Mammary epithelial cell (primary cell): ENCODE measurements around the genes UBXN1, TMEM179B, TMEM223 and SLC3A2.

DNA sequence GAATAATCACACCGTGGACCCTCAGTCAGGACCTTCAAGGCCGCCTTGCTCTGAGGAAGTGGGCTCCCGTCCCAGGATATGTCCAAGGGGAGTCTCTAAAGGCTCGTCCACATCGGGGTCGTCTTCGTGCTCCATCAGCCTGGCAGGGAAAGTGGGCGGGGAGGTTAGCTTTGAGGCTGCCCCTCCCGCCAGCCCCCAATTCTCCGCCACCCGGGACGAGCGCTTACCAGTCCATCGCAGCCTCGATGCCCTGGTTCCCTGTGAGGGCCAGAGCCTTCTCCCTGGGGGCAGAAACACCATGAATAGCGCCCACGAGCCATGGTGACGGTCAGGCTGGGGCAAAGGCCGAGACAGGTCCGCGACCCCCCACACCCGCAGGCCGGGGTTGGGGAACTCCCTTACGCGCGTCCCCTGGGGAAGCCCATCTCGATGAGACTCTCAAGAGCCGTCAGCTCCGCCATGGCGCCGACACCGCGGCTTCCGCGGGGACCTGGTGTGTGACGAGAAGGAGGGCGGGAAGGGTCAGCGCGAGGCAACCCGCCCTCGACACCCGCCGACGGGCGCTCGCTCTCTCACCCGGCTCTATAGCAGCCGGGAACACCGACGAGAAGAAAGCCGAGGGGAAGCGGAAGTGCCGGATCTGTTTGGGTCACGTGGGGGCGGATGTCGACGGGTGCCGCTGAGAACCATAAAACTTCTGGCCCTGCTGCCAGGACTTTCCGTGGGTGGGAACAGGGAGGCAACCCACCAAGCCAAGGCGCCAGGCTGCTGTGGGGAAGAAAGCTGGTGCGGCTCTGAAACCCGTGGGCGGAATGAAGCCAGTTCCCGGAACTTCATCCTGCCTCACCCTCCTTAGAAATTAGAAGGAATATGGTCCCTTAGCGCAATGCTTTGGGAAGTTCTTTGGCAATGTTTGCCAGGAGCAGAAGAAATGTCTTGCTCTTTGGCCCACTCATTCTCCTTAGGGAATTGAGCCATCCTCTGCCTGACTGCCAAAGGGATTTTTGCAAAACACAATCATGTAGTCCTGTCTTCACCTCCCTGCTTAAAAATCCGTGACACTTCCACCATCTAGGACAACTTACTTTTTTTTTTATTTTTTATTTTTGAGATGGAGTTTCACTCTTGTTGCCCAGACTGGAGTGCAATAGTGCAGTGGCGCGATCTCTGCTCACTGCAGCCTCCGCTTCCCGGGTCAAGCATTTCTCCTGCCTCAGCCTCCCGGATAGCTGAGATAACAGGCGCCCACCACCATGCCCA, at the start of gene UBXN1:
Gene UBXN1, minus strand, starts transcription at position 611 of the 1,260 bp plus-strand sequence.
- CAGE, long polyA plus RNA: no peak
- RRBS: no CpG with 5 or more reads among the region's 72 CpGs

- CAGE, long polyA plus RNA: no peak
- RRBS: no CpG with 5 or more reads among the region's 4 CpGs
Measured at GRCh38 chr11:62680773-62681224, 1.9 kb upstream of the UBXN1 start.

DNA sequence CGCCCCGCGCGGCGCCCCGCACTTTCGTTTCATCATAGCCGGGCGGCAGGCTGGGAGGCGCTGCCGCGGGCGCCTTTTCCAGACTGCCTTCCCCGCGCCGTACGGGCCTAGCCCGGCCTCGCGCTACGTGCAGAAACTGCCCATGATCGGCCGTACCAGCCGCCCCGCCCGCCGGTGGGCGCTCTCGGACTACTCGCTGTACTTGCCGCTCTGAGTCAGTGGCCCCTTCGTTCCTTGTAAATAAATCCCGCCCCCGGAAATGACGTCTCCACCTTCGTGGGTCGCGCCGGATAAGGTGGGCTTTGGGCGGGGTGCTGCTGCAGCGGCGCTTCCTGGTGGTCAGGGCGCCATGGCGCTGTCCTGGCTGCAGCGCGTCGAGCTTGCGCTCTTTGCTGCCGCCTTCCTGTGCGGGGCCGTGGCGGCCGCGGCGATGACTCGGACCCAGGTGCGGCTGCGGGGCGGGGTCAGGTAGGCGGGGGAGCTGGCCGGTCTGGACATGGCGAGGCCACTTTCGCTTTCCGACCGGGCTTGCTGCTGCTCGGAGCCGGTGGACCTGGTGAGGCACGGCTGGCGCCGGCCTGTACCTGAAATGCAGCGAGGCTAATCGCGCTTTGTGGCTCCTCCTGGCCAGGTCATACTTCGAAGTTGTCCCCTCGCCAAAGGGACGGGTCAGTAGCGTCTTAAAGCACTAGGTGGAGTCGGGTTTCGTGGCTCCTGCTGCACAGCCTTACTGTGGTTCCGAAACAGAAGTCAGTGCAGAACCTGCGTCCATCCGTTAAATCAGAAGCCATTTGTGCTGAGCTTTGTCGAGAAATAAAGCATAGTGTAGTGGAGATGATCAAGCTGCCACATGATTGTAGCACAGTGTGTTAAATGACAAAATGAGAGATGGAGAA, at the start of gene TMEM179B:
Gene TMEM179B, plus strand, starts transcription at position 320 of the 896 bp plus-strand sequence.
- CAGE, long polyA plus RNA: no peak
- RRBS: under 1% methylated on average over 34 of the region's 83 CpGs

- CAGE, long polyA plus RNA: no peak
- RRBS: 2% methylated on average over 8 of the region's 60 CpGs
Measured at GRCh38 chr11:62791602-62792700, at the start of gene TMEM223. TSS of gene TMEM223 (minus strand) at chr11:62792006.

DNA sequence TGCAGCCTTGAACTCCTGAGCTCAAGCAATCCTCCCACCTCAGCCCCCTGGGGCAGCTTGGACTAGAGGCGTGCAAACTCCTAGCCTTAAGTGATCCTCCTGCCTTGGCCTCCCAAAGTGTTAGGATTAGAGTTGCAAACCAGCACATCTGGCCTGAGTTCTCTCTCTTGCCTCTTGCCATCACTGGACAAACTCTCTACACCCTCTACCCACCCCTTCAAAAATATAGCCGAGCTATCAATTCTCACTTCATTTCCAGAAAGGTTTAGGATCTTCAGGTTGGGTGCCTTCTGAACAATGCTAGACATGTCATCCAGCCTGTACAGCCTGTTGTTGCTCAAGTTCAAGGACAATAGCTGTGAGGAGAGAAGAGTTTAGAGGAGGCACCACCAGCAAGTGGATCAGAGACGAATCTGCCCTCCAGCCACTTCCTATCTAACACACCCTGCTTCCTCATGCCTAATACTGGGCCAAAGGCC, 4.4 kb downstream of the NXF1 start:
- CAGE, long polyA plus RNA: no peak
- RRBS: no CpG with 5 or more reads among the region's 3 CpGs

GRCh38 chr11:62801652-62802330, 3.4 kb downstream of the NXF1 start:
- CAGE, long polyA plus RNA: no peak
- RRBS: no CpG with 5 or more reads among the region's 7 CpGs

GRCh38 chr11:62824138-62824807, 7.6 kb downstream of the STX5 start:
- CAGE, long polyA plus RNA: no peak
- RRBS: no CpG with 5 or more reads among the region's 10 CpGs

- CAGE, long polyA plus RNA: no peak
- RRBS: 1% methylated on average over 10 of the region's 37 CpGs
Measured at GRCh38 chr11:62838749-62839438, 496 bp downstream of the WDR74 start.

DNA sequence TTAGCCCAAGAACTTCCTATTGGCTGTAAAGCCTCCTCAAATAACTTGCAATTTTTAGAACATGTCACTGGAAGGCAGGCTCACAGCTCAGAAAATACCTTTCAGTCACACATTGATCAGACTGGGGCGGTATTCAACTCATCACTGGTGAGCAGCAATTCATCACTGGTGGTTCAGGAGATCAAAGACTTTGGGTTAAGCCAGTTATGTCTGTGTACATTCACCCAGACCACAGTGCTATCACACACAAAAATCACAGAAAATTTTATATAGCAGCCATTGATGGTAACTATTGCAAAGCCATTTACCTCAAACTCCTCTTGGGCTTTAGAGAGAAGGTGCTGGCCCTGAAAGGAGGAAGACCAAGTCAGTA, 13.8 kb upstream of the WDR74 start:
- CAGE, long polyA plus RNA: no peak
- RRBS: no CpG with 5 or more reads among the region's 1 CpG

DNA sequence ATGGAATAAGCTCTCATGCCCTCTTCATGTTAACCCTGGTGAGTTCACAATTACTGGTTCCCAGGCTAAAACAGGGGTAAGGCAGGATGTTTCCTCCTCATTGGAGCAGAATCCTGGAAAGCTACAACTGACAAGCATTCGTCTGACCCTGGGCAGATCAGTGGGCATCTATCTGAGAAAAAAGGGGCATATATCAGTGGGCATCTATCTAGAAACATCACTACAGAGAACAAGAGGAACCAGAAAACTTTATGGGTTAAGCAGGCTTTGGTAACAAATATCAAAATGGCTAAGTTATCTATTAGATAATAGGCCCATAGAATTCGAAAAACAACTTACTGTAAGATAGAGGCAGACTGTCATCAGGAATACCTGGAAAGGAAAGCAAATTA, 14.8 kb upstream of the WDR74 start:
- CAGE, long polyA plus RNA: no peak
- RRBS: no CpG with 5 or more reads among the region's 2 CpGs

DNA sequence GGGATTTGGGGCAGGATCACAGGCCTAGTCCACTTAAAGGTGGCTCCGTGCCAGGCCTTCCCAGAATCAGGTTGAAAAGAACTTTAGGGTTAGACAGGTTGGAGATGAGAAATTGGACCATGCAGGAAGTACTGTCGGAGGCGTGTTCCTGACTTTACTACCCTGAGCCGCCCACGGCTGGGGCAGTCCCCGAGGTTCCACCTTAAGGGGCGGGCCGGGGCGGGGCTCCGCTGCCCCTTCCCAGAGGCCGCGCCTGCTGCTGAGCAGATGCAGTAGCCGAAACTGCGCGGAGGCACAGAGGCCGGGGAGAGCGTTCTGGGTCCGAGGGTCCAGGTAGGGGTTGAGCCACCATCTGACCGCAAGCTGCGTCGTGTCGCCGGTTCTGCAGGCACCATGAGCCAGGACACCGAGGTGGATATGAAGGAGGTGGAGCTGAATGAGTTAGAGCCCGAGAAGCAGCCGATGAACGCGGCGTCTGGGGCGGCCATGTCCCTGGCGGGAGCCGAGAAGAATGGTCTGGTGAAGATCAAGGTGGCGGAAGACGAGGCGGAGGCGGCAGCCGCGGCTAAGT, at the start of gene SLC3A2:
Gene SLC3A2, plus strand, starts transcription at position 266 of the 571 bp plus-strand sequence.
- CAGE, long polyA plus RNA: no peak
- RRBS: under 1% methylated on average over 15 of the region's 38 CpGs

DNA sequence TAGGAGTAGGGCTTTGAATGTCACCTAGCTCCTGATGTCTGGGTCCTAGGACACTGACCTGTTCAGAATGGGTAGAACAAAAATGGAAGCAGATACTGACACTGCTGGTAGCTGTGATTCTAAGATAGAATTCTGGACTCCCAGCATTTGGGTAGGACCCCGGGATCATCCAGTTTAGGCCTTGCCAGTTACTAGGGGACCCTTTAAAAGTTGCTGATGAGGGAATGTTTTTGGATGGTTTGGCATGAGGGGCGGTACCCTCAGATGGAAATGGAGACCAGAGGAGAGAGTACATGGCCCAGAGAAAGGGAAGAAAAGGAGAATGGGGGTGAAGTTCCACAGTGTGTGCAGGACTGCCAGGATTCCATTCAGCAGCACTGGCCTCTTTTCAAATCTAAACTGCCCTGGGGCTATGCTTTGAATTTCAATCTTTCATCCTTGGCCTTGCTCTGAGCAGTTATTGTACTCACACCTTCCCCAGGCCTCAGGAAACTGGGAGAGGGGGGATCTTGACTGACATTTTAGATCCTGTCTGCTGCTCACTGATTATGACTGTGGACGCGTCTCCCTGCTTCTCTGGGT, 2.9 kb downstream of the SLC3A2 start:
- CAGE, long polyA plus RNA: no peak
- RRBS: no CpG with 5 or more reads among the region's 4 CpGs

- CAGE, long polyA plus RNA: no peak
- RRBS: no CpG with 5 or more reads among the region's 4 CpGs
Measured at GRCh38 chr11:62888898-62889290, 8.2 kb downstream of the SLC3A2 start.

GRCh38 chr11:63244424-63245231, 1.2 kb upstream of the SLC22A25 start:
- CAGE, long polyA plus RNA: no peak
- RRBS: no CpG with 5 or more reads among the region's 4 CpGs

DNA sequence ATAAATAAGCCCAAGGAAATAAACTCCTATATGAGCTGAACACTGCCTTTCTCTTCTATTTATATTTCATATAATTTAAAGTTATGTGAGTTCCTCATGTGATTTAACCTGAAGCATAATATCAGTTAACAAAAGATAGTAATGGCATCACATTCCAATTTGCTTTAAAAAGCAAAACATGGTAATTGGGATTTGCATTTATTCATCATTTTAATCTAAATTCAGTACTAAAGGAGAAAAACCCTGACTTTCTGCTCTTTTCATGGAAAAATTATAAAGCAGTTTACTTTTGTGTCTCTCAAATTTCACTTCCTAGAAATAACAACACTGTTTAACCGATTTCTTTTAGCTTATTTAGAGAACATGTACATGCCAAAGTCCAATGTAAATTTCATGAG, 249 bp upstream of the SLC22A10 start:
- CAGE, long polyA plus RNA: no peak
- RRBS: no CpG with 5 or more reads among the region's 1 CpG

GRCh38 chr11:63491593-63492084, 672 bp upstream of the PLAAT5 start:
- CAGE, long polyA plus RNA: no peak
- RRBS: no CpG with 5 or more reads among the region's 6 CpGs

GRCh38 chr11:63531082-63531820, 5.4 kb upstream of the PLAAT4 start:
- CAGE, long polyA plus RNA: no peak
- RRBS: no CpG with 5 or more reads among the region's 6 CpGs

DNA sequence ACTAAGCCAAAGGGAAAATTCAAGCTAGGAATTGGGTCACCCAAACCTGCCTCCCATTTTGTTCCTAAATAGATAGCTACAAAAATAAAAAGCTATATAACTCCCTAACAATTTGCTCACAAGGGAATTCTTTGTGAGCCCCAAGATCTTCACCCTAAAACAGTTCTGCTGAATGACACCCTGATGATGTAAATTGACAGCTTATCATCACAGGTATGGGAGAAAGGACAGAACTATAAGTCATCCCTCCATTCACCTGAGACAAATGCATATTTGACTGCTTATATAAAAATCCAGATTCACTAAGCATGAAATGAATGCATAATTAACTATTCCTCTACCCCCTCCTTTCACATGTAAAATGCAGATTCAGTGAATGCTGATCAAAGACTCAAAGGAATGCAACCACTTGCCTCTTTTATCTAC, 4.7 kb upstream of the PLAAT4 start:
- CAGE, long polyA plus RNA: no peak

- CAGE, long polyA plus RNA: no peak
- RRBS: no CpG with 5 or more reads among the region's 9 CpGs
Measured at GRCh38 chr11:63550904-63551280, 12.3 kb downstream of the PLAAT2 start.

- CAGE, long polyA plus RNA: no peak
- RRBS: no CpG with 5 or more reads among the region's 5 CpGs
Measured at GRCh38 chr11:63566904-63567932, 4.0 kb upstream of the PLAAT2 start.